ENCODE measurements around the gene CIITA.

DNA sequence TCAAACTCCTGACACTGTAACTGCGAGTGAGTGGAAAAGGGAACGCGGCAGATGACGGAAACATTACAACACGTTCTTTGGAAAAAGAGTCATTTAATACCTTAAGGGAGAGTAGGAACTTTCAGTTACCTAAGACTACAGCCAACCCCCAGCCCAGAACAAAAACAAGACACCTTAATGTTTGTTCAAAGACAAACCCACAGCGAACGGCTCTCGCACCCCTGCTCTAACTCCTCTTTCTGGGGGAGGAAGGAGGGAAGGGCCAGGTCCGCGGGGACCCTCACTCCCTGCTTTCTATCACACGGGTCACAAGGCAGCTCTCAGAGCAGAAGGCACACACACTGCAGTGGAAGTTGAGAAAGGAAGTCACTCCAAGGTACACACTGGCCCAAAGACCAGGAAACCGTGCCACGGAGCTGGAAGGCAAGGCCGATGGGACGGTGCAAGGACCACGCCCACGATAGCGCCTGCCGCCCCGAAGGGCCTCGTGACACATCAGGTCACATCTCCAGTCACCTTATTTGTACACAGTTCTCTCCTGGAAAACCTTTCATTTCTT, 9.9 kb downstream of the LITAFD start:
- RRBS: no CpG with 5 or more reads among the region's 21 CpGs

DNA sequence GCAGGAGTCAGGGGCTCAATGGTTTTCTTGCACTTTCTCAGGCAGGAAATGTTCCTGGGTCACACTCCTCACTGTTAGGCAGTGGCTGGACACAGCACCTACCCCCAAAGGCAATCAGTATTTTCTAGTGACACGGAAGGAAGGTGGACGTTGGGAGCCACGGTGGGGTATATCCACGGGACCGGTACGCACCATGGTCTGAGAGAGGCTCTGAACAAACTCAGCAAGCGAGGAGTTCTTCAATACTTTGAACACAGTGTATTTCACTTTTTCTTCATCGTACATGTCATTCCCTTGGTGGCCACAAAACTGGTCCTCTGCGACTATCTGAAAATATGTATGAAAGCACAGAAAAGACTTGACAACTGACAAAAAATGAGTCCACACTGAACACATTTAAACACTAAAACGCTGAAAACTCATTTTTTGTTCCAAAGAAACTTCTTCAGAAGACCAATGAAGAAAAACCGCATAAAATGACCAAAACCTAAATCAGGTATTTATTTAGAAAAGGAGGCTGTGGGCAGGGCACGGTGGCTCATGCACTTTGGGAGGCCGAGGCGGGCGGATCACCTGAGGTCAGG, 21.0 kb downstream of the LITAFD start:
- RRBS: no CpG with 5 or more reads among the region's 15 CpGs

- RRBS: no CpG with 5 or more reads among the region's 6 CpGs
These were observed 11.8 kb downstream of the USP7 start for GRCh38 chr16:8951892-8952267.

- RRBS: 2% methylated on average over 4 of the region's 21 CpGs
These were observed 448 bp upstream of the USP7 start for GRCh38 chr16:8964176-8964531.

- RRBS: no CpG with 5 or more reads among the region's 5 CpGs
These were observed 30.1 kb upstream of the HAPSTR1 start for GRCh38 chr16:9061182-9061961.

- RRBS: no CpG with 5 or more reads among the region's 25 CpGs
These were observed 1.6 kb downstream of the HAPSTR1 start for GRCh38 chr16:9092870-9093521.

DNA sequence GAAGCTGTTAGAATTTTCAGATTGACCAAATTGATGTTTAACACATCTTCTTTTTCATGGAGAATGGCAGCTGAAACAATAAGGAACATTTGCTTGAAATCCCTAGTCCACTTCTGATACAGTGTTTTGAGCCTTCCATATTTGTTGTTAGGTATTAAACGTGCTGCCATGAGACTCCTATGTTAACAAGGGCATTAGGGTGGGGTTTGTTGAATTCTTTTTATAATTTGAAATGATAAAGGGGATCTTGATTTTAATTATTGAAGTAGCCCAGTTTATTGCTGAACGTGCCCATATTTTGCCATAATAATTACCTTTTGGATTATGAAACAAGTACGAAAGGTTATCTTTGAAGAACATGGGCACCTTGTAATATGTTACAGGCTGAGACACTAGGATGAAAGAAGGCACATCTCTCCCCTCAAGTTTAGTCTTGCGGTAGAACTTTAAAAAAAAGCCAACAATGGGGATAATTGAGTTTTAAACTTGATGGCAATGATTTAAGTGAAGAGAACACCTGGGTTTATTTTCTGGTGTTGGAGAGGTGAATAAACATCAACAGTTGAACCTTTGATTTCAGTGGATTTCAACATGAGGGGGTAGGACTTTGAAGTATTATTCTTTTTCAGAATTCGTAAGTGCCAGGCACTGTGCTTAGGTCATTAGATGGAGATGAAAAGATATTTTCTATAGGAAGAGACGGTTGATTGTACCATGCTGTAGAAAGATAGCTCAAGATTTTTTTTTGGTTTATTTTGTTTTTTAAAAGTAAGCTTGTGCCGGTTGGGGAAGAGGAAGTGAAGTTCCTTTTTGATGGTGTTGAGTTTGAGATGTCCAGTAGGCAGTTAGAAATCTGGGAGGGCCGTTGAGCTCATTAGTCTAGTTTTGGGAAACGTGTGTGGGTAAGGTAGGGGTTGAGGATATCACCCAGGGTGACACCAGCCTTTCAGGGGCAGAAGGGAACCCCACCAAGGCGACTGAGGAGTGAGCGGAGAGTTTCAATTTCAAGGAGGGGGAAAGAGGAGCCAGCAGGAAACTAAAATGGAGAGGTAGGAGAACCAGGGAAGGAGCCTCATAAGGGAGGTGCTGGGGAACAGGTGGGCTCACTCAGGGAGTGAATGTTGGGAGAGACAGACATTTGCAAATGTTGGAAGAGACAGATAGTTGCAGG, 22.3 kb downstream of the HAPSTR1 start:
- RRBS: no CpG with 5 or more reads among the region's 11 CpGs

- RRBS: no CpG with 5 or more reads among the region's 7 CpGs
These were observed 71.6 kb downstream of the ATF7IP2 start for GRCh38 chr16:10457220-10458149.

DNA sequence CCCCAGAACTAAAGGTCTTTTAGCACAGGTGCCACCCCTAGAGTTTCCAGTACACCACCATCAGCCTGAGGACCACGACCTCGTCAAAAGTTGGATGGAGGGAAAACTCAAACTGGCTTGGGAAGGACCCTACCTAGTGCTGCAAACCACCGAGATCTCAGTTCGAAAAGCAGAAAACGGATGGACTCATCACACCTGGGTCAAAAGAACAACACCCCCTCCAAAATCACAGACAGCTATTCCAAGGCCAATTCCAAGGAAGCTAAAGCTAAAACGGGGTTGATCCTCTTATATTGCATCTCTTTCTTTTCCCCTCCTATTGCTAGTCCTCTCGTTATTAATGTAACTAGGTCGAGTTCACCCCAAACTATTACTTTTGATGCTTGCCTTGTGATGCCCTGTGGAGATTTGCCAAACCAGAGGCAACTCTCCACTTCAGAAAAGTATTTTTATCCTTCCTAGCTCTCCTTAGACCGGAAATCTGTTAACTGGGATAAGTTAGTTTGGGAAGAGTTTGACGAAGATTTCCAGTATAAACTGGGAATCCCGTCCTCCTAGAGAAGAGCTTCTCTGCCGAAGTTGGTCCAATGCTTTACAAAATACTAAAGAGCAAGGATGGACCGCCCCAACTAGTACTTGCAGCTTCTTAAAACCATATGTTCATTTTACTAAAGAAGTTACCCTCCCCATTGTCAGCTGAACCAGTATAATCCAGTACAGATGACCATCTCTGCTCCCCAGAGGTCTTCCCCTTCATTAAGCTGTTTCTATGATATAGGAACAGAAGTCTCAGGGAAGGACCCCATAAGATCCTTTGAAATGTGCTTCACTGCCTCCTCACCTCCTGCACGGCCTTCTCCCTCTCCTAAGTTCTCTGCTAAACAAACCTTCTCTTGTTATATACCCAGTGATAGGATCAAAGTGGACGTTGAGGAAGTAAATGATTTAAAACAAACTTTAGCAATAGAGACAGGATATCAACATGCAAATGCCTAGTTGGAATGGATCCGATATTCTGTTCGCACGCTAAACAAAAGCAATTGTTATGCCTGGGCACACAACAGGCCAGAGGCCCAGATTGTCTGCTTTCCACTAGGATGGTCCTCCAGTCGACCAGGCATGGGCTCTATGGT, 87.9 kb downstream of the EMP2 start:
- RRBS: no CpG with 5 or more reads among the region's 19 CpGs

- RRBS: no CpG with 5 or more reads among the region's 4 CpGs
These were observed 48.9 kb downstream of the EMP2 start for GRCh38 chr16:10531390-10531957.

DNA sequence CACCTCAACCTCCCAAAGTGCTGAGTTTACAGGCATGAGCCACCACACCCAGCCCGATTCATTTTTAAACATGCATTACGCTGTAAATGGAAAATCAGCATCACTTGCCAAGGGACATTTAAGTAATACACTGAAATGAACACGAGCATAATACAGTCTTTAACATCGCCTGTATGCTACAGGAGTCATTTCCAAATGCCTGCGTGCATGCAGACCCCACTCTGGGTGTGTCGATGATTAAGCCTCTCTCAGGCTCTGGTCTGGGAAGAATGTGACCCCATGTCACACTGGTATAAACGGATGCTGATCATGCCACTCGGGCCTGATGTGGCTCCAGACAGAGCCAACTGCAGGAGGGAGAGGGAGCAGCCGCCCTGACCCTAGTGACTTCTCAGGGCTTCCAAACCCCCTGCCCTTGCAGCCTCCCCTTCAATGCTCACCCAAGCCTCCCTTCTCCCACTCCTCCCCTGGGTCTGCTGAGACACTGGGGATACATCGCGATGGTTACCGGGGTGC, 10.8 kb downstream of the EMP2 start:
- RRBS: no CpG with 5 or more reads among the region's 12 CpGs

DNA sequence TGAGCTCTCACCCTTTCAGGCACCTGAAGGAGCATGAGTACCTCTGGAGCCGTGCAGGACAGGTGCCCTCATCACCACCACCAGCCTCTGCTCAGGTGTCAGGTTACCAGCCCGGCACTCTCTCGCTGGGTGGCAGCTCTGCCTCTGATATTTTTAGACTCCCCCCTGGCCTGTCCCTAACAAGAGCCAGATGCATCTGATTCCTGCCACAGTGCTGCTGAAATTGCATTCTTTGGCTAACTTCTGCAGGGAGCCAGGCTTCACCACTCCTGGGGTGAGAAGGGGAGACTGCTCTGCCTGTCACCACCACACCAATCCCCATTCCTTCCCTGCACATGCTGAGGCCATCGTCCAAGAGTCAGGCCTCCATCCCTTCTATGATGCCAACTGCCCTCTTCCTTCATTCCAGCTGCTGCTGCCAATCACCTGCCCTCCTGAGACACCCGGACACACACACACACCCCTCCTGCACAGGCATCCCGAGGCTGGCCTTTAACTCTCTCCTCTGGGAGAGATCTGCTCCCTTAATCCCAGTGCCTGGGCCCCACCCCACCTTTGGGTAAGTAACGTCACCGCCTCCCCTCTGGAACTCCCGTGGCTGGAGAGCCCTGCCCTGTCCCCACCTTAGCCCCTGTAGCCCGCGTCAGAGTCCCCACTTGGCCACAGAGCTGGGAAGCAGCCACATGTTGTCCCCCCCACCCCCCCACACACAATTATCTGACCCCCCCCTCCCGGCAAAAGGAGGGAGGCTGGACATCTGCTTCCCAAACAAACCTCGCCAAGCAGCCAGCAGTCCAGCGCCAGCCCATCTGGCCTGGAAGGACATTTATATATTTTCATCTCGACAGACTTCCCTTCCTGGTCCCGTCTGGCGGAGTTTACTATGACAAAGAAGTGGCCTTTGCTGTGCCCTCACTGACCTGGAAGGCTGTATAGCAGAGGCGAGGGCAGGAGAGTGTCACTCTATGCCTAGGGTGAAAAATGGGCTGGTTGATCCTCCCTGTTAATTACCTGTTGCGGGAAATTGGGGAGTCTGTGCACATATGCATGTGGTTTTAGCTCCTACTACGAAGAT, 2.8 kb downstream of the EMP2 start:
- RRBS: no CpG with 5 or more reads among the region's 20 CpGs

- RRBS: no CpG with 5 or more reads among the region's 8 CpGs
These were observed 817 bp downstream of the NUBP1 start for GRCh38 chr16:10744447-10744870.

- RRBS: no CpG with 5 or more reads among the region's 25 CpGs
These were observed 31.4 kb downstream of the NUBP1 start for GRCh38 chr16:10774825-10775642.

DNA sequence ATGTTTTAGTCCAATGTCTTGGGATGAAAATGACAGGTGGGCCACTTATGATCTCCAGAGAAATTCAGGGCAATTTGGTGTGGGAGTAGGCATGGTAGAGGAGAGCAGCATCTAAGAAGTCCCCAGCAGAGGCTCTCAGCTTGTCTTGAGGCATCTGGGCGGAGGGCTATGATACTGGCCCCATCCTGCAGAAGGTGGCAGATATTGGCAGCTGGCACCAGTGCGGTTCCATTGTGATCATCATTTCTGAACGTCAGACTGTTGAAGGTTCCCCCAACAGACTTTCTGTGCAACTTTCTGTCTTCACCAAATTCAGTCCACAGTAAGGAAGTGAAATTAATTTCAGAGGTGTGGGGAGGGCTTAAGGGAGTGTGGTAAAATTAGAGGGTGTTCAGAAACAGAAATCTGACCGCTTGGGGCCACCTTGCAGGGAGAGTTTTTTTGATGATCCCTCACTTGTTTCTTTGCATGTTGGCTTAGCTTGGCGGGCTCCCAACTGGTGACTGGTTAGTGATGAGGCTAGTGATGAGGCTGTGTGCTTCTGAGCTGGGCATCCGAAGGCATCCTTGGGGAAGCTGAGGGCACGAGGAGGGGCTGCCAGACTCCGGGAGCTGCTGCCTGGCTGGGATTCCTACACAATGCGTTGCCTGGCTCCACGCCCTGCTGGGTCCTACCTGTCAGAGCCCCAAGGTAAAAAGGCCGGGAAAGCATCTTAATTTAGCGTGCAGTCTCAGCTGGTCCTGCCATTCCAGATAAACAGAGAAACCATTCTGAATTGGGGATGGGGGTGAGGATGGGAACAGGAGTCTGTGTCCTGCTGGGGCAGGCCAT, at the start of gene CIITA:
TSS of gene CIITA (plus strand) at position 510 of the 831 bp plus-strand sequence.
- RRBS: 18% methylated on average over 2 of the region's 12 CpGs

DNA sequence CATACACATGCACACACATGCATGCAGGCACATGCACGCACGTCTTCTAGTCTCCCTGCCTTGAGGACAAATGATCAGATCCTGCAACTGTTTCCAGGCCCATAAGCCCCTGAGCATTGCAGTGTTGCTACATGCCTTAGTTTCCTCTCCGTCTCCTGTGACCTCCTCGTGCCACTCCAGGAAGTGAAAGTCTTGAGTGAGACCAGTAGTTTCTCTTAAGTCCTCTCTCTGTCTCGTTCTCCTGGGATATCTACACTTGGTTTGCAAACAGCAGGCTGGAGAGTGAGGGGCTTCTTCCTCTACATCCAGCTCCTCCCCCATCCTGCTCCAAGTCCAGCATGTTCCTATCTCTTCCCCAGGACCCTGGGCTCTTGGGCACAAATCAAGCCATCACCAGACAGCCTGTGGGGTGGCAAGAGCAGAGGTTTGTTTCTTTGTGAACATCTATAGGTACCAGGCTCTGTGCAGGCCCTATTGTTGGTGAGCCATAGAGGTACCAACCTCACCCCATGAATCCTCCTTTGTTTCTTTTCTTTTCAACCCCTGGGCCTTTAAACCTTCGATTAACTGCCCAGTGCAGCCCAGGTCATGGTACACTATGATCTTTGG, 8.4 kb downstream of the CIITA start:
- RRBS: no CpG with 5 or more reads among the region's 6 CpGs

DNA sequence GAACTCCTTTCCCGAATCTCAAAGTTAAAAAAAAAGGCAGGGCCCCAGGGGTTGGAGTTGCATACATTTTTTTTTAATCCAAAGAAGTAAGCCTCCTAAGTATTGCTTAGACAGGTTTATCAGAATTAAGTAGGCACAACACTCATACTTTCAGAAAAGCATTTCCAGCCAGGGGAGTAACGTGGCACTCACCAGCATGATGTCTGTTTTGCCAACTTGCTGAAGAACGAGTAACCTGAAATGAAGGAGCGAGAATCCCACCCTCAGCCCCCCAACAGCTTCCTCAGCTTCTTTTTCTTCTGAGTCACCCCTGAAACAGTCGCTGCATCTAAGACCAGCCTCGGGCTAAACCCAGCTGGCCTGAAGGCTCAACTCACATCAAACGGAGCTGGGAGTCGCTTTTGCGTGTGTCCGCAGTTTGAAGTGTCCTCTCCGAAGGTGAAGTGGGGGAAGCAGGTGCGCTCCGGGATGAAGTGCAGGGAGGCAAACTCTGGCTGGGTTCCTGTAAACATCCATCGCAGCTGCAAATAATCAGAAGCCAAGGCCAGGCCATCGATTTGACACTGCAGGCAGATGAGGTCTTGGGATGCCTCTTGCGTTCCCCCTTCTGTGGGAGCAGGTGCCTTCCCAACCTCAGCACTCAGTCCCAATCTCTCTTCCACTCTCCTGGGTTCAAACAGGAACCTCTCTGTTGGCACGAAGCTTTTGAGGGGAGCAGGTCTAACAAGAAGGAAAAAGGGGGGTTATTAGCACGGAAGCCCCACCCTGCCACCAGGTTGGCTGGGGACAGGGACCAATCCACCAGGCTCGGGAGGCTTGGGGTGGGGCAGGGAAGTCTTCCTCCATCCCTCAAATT, 13.2 kb downstream of the DEXI start:
- RRBS: no CpG with 5 or more reads among the region's 19 CpGs

DNA sequence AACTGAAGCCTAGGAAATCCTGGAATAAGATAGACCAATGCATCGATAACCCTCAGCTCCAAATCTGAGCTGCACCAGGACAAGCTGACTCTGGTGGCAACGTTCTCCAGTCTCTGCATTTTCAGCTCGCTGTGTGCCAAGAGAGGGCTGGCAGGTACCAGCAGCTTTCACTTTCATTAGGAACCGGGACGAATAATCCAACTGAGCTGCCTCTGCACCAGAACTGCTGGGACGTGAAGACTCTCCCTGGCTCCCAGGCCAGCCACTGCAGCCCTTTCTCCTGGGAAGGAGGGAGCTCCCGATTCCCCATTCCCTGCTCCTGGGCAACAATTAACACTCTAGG, 4.8 kb downstream of the DEXI start:
- RRBS: no CpG with 5 or more reads among the region's 7 CpGs

DNA sequence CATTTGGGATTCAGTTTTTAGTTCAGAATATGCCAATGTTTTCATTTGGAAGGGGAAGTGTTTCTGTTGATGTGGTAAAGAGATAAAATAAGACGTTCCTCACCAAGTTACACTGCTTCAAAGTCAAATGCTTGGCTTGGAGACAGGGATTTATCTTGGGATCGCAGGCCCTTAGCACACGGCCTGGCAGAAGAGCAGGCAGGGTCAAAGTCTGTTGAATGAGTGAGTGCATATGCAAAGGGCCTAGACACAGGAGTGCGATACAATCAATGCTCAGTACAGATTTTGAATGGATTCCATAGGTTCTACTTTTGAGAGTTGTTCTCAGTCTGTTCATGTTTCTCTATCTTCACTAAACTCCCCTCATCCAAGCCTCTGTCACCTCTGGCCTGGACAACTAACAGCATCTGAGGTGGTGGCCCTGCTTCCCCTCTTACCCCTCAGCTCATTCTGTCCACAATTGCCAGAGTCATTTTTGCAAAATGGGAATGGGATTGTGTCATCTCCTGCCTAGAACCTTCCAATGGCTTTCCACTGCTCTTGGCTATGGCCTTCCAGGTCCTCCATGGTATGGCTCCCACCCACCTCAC, 3.3 kb downstream of the DEXI start:
- RRBS: no CpG with 5 or more reads among the region's 4 CpGs

DNA sequence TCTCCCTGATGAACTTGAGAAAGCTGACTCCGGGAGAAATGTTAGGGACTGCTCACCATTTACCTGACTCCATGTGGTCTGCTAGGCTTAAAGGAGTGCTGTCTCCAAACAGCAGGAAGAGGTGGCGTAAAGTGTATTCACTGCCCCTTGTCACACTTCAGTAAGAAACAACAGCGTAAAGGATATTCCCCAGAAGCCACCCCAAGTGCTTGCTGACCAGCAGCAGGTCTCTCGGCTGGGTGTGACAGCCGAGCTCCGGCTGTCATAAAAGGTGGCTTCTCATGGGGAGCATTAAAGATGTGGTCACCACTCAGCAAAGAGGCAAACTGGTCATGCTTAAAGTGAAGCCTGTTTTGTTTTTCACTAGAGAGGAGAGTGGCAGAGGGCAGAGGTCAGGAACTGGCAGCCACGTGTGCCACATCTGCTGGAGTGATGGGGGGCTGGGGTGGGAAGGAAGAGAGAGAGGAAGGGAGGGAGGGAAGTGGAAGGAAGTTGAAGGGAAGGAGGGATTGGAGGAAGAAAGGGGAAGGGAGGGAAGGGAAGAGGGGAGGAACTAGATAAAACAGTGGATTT, 119.2 kb downstream of the CLEC16A start:
- RRBS: no CpG with 5 or more reads among the region's 7 CpGs